SK-N-MC (cell line): Measurements from ENCODE around the gene MORC1.

- RRBS = no CpG with 5 or more reads among the region's 6 CpGs
Observed at GRCh38 chr3:105759262-105759705, 109.5 kb downstream of the CBLB start.

GRCh38 chr3:105790891-105791663 is 77.7 kb downstream of the CBLB start:
- RRBS = no CpG with 5 or more reads among the region's 7 CpGs

GRCh38 chr3:105823744-105824825 is 44.7 kb downstream of the CBLB start:
- RRBS = no CpG with 5 or more reads among the region's 6 CpGs

GRCh38 chr3:105828556-105829043 is 40.2 kb downstream of the CBLB start:
- RRBS = no CpG with 5 or more reads among the region's 2 CpGs

GRCh38 chr3:106317272-106317643 is 448.4 kb upstream of the CBLB start:
- RRBS = no CpG with 5 or more reads among the region's 2 CpGs

- RRBS = no CpG with 5 or more reads among the region's 2 CpGs
Observed at GRCh38 chr3:107208039-107208673, 169.1 kb upstream of the CCDC54 start.

GRCh38 chr3:107432193-107432530 is 54.9 kb downstream of the CCDC54 start:
- RRBS = no CpG with 5 or more reads among the region's 9 CpGs

- RRBS = no CpG with 5 or more reads among the region's 1 CpG
Observed at GRCh38 chr3:107614556-107615147, 91.9 kb downstream of the BBX start.

DNA sequence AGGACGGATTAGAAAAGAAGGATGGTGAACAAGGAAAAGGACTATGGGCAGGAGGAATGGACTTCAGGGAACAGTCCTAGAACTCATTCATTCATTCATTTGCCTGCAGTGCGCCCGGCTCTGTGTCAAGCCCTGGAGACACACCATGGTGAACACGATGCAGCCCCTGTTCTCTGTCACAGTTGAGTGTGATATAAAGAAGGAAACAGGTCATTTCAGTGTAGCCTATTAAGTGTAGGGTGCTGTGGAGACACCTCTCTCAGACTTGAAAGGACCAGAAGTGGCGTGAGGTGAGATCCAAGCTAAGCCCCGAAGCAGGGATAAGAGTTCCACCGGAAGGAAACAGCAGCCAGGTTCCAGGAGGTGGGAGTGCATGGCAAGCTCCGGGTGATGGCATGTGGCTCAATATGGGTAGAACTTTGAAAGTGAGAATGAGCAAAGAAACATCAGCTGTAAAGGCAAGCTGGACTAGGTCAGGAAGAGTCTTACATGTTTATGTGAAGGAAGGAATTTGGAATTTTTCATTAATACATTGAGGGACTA is 176.2 kb downstream of the BBX start:
- RRBS = 90% methylated on average over 2 of the region's 8 CpGs

- RRBS = no CpG with 5 or more reads among the region's 12 CpGs
Observed at GRCh38 chr3:107833143-107833558, 257.7 kb downstream of the CD47 start.

DNA sequence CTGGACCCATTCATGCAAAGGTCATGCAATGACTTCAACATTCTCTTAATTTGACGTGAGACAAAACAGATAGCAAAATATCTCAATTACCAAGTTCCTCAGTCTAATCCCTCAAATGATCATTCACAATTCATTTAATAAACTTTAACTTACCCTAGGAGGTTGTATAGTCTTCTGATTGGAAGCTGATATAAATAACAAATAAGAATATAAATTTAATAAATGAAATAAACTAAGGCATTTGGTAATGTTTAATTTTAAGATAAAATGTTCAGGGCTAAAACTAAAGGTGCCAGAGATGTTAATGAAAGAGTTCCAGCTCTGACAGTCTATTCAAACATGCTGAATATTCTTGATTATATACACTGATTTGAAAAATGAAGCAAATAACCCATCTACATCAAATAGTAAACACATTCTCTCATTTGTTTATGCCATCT is 39.0 kb downstream of the CD47 start:
- RRBS = no CpG with 5 or more reads among the region's 1 CpG

- RRBS = no CpG with 5 or more reads among the region's 10 CpGs
Observed at GRCh38 chr3:108125157-108126055, 34.6 kb upstream of the CD47 start.

DNA sequence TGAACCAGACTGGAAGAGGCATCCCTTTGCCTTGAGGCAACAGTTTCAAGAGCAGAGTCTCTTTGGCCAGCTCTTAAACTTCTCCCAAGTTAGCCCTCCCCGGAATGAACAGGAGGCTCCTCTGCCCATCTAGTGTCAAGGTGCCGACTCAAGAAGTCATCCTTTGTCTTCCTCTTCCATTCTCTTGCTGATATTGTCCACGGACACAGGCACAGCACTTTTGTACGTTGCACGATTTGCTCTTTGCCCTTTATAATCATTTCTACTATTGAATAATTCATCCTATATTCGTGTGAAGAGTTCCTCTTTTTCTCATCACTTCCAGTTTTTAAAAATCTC is 40.8 kb upstream of the CD47 start:
- RRBS = no CpG with 5 or more reads among the region's 6 CpGs

- RRBS = no CpG with 5 or more reads among the region's 1 CpG
Observed at GRCh38 chr3:108389444-108389682, 93.0 kb downstream of the HHLA2 start.

- RRBS = no CpG with 5 or more reads among the region's 44 CpGs
Observed at GRCh38 chr3:109117805-109118524, at the start of gene MORC1. Gene MORC1 (minus strand): TSS chr3:109118134.

DNA sequence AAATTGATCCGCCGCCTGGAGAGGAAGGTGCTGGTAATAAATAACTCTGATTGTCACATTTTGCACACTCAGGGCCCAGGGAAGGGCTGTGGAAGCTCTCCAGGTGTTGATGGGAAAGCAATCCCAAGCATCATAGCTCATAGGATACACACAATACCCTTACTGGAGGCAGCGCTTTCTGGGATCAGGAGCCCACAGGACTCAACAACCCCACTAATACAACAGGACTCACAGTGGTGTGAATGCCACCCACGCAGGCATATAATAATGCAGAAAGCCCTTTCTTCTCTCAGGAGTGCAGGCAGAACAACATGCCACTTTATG is 52.5 kb downstream of the C3orf85 start:
- RRBS = no CpG with 5 or more reads among the region's 4 CpGs

DNA sequence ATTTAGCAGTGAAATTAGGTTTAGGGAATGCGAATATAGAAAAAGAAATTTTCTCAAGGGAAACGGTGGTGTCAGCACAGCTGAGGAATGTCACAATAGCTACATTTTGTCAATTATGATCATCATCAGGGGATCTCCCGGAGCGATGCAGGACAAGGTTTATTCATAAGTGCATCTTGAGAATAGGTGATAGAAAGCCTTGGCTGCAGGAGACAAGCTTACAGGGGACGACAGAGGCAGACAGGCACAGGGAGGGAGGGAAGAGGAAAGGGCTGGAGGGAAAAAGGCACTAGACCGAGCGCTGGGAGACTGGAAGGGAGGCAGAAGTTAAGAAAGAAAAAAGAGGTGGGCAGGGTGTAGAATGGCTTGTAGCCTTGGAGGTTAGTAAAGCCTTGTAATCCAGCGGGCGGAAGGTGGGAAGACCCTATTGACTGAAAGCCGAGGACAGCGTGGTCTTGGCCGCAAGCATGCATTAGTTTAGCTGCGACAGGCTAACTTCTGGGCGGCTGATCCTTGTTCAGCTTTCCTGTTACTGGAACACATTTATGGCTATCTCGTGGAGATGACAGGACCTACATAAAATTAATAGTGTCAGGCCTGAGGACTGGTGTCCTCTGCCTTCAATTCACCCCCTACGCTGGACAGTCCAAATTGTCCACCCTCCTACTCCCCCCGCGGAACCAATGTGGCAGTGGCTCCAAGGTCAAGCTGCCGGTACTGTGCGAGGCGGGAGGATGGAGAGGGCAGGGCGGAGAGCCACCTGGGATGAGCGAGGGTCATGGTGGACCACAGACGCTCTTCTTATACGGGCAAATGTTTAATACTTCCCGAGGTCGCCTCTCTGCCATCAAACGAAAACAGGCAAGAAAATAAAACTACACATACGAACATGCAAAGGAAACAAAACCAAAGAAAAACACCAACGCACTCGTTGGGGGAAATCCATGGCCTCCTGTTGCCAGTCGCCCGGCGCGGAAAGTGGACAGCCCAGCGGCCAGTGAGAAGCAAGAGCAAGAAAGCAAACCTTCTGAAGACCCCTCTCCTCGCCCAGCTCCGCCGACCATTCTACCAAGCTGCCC is 1.3 kb upstream of the NECTIN3 start:
- RRBS = no CpG with 5 or more reads among the region's 39 CpGs

GRCh38 chr3:111074033-111075038 is 2.7 kb downstream of the NECTIN3 start:
- RRBS = no CpG with 5 or more reads among the region's 9 CpGs

DNA sequence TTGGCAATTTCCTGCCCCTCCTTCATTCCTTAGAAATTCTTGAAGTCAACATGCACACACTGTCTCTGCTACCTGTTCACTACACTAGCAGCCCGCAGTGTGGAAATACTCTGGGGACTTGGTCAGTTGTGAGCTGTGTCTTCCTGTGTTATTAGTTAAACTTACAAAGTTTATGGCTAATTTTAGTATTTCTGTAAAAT is 4.9 kb downstream of the ZBED2 start:
- RRBS = no CpG with 5 or more reads among the region's 1 CpG

DNA sequence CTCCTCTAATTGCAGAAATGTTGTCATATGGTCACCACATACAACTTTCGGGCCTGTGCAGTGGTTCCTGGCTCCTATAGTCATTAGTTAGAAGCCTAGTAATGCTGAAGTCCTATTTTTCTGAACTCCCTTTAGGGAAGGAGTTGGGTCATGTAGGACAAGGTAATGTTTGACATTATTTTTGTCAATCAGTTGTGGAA is 59.2 kb downstream of the PLCXD2 start:
- RRBS = no CpG with 5 or more reads among the region's 1 CpG